ENCODE data around the gene CELA3A.

DNA sequence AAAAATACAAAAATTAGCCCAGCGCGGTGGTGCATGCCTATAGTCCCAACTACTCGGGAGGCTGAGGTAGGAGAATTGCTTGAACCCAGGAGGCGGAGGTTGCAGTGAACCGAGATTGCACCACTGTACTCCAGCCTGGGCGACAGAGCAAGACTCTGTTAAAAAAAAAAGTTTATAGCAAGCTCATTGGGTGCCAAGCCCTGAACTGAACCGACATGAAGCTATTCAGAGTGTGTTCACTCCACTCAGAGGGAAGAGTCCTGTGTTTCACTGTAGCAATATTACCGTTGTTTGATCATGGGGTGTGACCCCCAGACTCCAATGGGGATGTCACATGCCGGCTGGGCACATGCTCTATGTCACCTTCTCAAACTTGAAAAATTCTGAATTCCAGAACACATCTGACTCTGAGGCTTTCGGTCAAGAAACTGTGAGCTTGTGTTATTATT lies 36.4 kb downstream of the HSPG2 start:
- PRO-cap = no peak
- RAMPAGE, long total RNA, 2 experiments = no peak in any of the 2 experiments

DNA sequence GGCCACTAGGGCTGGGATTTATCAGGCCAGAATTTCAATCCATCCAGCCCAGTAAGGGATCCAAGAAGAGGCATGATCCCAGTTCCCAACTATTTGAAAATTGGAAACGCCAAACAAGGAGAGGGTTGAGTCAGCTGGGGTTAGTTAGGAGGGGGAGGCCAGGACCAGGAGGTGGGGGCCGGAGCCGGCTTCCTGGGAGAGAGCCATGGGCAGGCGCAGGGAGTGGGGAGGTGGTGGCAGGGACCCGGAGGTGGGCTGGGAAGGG lies 10.4 kb downstream of the HSPG2 start:
- PRO-cap = no peak
- RAMPAGE, long total RNA, 2 experiments = no peak in any of the 2 experiments

GRCh38 chr1:21932036-21932684 lies 5.0 kb downstream of the HSPG2 start:
- PRO-cap = no peak
- RAMPAGE, long total RNA, 2 experiments = no peak in any of the 2 experiments

GRCh38 chr1:21935427-21936509 lies 1.3 kb downstream of the HSPG2 start:
- PRO-cap = no peak
- RAMPAGE, long total RNA, 2 experiments = no peak in any of the 2 experiments

DNA sequence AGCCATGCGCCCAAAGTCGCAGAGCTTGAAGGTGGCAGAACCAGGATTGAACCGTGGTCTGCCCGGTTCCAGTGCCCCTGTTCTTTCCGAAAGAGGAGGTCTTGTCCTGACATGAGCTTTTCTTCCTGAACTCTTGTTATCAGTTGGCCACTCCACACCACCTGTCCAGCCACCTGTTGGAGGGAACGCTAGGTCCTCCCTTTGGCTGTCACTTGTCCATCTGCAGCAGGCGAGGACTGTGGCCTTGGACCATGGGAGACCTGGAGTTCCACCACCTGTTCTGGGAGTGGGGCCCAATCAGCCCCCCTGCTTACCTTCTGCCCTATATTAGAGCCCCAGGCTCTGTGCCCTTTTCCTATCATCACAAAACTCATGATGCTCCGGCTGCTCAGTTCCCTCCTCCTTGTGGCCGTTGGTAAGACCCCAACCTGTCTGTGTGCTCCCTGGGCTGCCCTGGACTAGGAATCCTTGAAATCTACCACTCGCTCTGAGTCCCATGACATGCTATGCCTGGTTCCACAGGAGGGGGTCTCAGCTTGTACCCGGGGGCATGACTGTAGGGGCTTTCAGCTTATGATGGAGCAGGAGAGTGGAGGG lies at the start of gene CELA3A:
Gene CELA3A (plus strand): TSS at position 355 of the 597 bp plus-strand sequence.
- PRO-cap = no peak
- RAMPAGE, long total RNA, 2 experiments = no peak in any of the 2 experiments

- PRO-cap = no peak
- RAMPAGE, long total RNA, 2 experiments = no peak in any of the 2 experiments
Measured at GRCh38 chr1:22045873-22046197, 6.7 kb upstream of the CDC42 start.

- PRO-cap = unidirectional peak, plus-strand start at chr1:22053036; bidirectional peak, plus-strand start at chr1:22053317, minus-strand start at chr1:22053248; unidirectional peak, minus-strand start at chr1:22053485
- RAMPAGE, long total RNA, 2 experiments = no peak in any of the 2 experiments
Measured at GRCh38 chr1:22052855-22053886, 662 bp downstream of the CDC42 start.

DNA sequence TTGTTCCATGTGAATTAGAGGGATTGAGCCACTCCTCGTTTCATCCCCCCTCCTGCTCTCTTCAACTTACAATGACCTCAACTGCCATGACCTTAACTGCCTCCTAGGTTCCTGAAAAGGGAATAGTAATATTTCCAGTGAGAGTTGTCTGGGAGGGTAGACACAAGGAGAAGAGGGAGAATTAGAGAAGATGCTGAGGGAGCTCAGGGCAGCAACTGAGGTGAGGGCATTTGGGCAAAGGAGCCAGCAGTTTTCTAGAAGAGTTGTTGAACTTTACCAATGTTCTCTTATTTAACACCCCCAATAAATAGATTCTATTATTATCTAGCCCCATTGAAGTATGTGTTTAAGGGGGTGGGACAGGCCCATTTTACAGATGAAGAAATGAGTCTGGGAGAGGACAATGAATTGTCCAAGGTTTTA lies 27.2 kb downstream of the WNT4 start:
- PRO-cap = no peak
- RAMPAGE, long total RNA, 2 experiments = no peak in any of the 2 experiments

GRCh38 chr1:22163655-22164037 lies 20.7 kb upstream of the WNT4 start:
- PRO-cap = no peak
- RAMPAGE, long total RNA, 2 experiments = no peak in any of the 2 experiments

GRCh38 chr1:22176587-22176993 lies 33.7 kb upstream of the WNT4 start:
- PRO-cap = no peak
- RAMPAGE, long total RNA, 2 experiments = no peak in any of the 2 experiments

GRCh38 chr1:22348278-22348939 lies 103.2 kb upstream of the ZBTB40 start:
- PRO-cap = no peak
- RAMPAGE, long total RNA, 2 experiments = no peak in any of the 2 experiments

DNA sequence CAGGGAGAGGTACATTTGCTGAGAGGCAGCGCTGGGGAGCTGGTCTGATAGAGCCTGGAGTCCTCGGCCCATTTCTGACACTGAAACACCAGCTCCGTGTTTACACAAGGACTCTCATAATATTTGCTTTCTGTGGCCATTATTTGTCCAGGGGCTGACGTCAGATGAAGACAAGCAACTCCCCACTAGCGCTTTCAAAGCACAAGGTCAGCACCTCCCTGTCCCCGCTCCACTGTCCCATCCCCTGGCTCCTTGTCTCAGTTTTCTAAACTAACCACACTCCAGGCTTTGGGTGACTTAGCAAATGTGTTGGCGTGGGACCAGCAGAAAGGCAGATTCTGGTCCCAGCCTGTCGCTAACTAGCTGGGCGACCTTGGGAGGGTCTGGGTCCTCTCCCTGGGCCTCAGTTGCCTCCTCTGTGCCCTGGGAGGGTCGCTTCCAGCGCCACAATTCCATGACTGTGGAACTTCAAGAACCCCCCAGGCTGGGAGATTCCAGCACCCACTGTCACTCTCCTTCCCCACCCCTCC lies 37.3 kb upstream of the ZBTB40 start:
- PRO-cap = no peak
- RAMPAGE, long total RNA, 2 experiments = no peak in any of the 2 experiments

GRCh38 chr1:22556143-22556905 lies 7.0 kb upstream of the EPHA8 start:
- PRO-cap = no peak
- RAMPAGE, long total RNA, 2 experiments = no peak in any of the 2 experiments

DNA sequence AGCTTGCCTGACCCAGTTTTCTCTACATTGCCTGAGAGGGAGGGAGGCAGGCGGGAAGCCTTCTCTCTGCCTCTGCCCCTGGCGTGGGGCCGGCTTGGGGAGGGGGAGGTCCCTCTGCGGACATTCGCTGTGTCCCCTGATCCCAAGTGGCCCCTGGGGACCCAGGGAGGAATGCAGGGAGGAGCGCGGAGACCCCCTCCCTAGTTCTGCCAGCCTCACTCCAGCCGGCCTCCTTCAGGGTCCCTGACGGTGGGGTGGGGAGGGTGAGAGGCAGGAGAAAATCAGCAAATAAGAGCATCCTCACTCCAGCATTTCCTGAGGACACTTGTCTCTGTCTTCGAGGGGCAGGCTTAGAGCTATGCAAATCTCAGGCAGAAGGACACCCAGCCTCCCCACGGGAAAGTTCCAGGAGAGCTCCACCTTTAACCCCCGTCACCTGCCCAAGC lies 4.1 kb downstream of the EPHA8 start:
- PRO-cap = no peak
- RAMPAGE, long total RNA, 2 experiments = no peak in any of the 2 experiments

DNA sequence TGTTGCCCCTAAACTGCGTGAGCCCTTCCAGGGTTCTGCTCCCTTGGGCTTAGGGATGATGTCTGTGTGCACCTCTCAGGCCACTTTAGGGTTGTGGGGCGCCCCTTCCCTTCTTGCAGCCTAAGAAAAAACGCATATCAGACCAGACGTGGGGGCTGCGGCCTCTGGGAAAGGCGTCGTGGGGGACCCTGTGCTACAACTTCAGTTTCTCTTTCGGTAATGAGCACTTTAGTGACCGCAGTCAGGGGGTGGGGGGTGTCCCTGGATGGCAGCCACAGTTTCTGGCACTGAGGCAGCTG lies 1.6 kb downstream of the EPHB2 start:
- PRO-cap = no peak
- RAMPAGE, long total RNA, 2 experiments = no peak in any of the 2 experiments

GRCh38 chr1:22773869-22774648 lies 63.4 kb downstream of the EPHB2 start:
- PRO-cap = no peak
- RAMPAGE, long total RNA, 2 experiments = no peak in any of the 2 experiments

- PRO-cap = no peak
- RAMPAGE, long total RNA, 2 experiments = no peak in any of the 2 experiments
Measured at GRCh38 chr1:22806315-22807150, 95.9 kb downstream of the EPHB2 start.

DNA sequence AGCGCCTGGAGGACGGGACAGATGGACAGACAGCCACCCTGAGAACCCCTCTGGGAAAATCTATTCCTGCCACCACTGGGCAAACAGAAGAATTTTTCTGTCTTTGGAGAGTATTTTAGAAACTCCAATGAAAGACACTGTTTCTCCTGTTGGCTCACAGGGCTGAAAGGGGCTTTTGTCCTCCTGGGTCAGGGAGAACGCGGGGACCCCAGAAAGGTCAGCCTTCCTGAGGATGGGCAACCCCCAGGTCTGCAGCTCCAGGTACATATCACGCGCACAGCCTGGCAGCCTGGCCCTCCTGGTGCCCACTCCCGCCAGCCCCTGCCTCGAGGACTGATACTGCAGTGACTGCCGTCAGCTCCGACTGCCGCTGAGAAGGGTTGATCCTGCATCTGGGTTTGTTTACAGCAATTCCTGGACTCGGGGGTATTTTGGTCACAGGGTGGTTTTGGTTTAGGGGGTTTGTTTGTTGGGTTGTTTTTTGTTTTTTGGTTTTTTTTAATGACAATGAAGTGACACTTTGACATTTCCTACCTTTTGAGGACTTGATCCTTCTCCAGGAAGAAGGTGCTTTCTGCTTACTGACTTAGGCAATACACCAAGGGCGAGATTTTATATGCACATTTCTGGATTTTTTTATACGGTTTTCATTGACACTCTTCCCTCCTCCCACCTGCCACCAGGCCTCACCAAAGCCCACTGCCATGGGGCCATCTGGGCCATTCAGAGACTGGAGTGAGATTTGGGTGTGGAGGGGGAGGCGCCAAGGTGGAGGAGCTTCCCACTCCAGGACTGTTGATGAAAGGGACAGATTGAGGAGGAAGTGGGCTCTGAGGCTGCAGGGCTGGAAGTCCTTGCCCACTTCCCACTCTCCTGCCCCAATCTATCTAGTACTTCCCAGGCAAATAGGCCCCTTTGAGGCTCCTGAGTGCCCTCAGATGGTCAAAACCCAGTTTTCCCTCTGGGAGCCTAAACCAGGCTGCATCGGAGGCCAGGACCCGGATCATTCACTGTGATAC lies 58.3 kb downstream of the LACTBL1 start:
- PRO-cap = no peak
- RAMPAGE, long total RNA, 2 experiments = no peak in any of the 2 experiments

GRCh38 chr1:22953048-22953470 lies 19.6 kb downstream of the LACTBL1 start:
- PRO-cap = no peak
- RAMPAGE, long total RNA, 2 experiments = no peak in any of the 2 experiments

GRCh38 chr1:23068327-23068913 lies 49.2 kb downstream of the KDM1A start:
- PRO-cap = no peak
- RAMPAGE, long total RNA, 2 experiments = no peak in any of the 2 experiments

Measured in breast epithelium (tissue), 2 donors.